Myometrial cell (primary cell): ENCODE measurements around the gene DEXI.

GRCh38 chr16:10940461-10941338, 1.6 kb downstream of the DEXI start:
- RAMPAGE, long total RNA: no peak

DNA sequence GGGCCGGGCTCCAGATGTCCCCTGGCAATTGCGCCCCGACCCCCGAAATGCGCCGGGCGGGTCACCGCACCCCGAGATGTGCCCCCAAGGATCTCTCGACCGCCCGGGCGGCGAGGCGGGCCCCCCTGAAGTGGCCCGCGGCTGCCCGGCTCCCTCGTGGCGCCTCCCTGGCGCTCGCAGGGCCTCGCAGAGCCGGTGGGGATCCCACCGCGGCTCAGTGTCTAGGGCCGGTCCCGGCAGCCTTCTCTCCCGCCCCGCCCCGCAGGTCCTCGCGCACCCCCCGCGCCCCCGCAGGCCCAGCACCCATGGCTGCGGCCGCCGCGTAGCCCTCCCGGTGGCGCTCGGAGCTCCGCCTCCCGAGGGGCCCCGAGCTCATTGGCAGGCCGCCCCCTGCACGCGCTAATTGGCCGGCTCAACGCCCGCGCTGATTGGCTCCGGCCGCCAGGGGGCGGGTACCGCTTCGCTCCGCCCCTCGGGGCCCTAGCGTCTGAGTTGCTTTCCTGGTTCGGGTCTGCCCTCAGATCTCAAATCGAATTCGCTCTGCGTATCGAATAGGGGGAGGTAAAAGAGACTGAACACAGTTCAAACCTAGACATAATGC, at the start of gene DEXI:
Gene DEXI, minus strand, starts transcription at position 343 of the 601 bp plus-strand sequence.
- RAMPAGE, long total RNA: no peak

DNA sequence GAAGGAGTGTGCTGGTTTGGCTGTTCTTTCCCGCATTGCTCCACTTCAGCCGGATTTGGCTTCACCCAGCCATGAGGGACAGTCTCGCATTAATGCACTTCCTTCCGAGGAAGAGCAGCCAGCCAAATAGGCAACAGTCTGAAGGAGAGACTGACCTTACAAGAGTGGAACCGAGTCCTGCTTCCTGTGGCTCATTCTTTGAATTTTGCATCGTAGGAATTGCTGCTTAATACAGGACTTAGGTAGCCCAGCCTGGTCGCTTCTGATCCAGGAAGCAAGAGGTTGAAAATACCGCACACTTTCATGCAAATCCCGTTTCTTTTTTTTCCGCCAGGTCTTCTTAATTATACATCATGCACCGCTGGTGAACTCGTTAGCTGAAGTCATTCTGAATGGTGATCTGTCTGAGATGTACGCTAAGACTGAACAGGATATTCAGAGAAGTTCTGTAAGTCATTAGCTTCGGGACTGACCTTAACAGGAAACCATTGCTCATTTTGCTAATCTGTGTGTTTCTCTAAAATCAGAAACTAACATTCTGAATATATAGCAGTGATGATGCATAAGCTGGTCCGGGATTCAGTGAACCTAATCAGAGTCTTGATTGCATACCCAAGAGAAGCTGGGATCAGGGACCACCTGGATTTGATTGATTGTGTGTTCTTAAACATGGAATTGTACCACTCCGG, 38.3 kb downstream of the CLEC16A start:
- RAMPAGE, long total RNA: no peak

DNA sequence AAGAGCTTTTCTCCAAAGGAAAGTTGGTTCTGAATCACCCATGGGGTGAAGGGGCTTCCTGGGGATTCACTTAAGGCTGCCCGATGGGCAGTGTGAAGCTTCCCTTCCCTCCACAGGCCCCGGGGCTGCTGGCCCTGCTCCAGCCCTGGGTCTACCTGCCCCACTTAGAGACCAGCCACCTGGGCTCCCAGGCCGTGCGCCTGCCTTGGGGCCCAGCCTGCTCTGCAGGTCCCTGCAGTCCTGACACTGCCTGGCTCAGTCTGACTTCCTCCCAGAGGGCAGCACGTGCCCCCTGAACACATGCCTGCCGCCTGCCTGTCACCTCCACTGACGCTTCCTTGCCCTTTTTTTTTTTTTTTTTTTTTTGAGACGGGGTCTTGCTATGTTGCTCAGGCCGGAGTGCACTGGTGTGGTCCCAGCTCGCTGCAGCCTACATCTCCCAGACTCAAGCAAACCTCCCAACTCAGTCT, 72.6 kb downstream of the SOCS1 start:
- RAMPAGE, long total RNA: no peak

- RAMPAGE, long total RNA: no peak
Observed at GRCh38 chr16:11328510-11329014, 16.7 kb upstream of the RMI2 start.

GRCh38 chr16:11556271-11556593, 29.2 kb upstream of the ENSG00000188897 start:
- RAMPAGE, long total RNA: no peak

DNA sequence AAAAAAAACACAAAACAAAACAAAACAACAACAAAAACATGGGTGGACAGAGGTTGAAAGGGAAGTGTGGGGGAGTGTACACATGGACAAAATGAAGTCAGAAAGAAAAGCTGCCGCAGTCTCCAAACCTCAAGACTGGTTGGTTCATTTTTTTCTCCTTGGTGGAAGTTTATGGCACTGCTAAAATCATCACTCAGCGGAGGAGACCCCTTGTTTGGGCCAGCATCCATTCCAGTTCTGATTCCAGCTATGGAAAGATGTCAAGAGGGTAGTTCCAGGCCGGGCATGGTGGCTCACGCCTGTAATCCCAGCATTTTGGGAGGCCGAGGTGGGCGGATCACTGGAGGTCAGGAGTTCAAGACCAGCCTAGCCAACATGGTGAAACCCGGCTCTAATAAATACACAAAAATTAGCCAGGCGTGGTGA, 19.3 kb downstream of the LITAF start:
- RAMPAGE, long total RNA: no peak

DNA sequence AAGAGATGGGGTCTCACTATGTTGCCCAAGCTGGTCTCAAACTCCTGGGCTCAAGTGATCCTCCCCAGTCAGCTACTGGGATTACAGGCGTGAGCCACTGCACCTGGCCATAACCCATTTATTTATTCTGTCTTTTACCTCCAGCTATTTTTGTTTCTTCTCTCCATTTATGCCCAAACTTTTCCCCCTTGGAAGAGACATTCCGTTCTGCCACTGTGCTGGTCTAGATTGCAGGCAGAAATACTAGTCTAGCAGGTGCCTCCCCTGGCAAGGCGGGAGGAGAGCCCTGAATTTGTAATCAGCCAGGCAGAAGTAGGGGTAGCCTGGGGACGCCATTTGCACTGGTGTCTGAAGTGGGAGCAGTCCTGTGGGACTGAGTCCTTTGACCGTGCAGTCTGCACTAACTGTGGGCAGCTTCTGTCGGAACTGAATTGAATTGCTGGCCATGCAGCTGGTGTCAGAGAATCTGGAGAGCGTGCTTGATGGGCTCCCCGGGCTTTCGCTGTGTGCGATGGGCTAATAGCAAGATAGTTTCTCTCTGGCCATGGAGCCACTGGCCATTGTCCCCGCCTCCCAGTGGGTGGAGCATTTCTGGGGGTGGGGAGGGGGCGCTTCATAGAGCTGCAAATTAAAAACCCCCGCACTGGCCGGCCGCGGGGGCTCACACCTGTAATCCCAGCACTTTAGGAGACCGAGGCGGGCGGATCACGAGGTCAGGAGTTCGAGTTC, 31.5 kb upstream of the LITAF start:
- RAMPAGE, long total RNA: no peak

- RAMPAGE, long total RNA: no peak
Observed at GRCh38 chr16:11629021-11629942, 39.0 kb upstream of the SNN start.

GRCh38 chr16:11676458-11677102, 8.3 kb downstream of the SNN start:
- RAMPAGE, long total RNA: no peak

DNA sequence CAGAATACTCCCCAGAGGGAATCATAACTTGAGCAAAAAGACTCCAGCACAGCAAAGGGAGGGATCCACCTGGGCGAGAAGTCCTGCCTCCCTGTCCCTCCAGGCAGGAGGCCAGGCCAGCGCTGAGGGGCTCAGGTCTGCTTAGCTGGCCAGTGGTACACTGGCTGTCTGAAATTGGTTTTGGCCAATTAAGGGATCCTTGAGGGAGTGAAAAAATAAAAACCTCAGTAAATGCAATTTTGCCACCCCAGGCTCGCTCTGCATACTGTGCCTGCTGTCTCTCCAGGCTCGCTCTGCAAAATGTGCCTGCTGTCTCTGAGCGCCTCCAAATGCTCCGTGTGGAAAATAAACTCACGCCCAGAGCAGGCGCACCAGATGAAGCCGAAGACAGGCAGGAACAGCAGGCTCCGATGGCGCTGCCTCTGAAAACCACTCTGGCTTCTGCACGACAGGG, 28.9 kb downstream of the SNN start:
- RAMPAGE, long total RNA: no peak

- RAMPAGE, long total RNA: no peak
Observed at GRCh38 chr16:11710054-11710520, 32.6 kb downstream of the TXNDC11 start.

- RAMPAGE, long total RNA: no peak
Observed at GRCh38 chr16:11719498-11720315, 22.9 kb downstream of the TXNDC11 start.

- RAMPAGE, long total RNA: no peak
Observed at GRCh38 chr16:11781598-11782043, 15.4 kb downstream of the ZC3H7A start.

GRCh38 chr16:11793482-11794265, 3.4 kb downstream of the ZC3H7A start:
- RAMPAGE, long total RNA: no peak

DNA sequence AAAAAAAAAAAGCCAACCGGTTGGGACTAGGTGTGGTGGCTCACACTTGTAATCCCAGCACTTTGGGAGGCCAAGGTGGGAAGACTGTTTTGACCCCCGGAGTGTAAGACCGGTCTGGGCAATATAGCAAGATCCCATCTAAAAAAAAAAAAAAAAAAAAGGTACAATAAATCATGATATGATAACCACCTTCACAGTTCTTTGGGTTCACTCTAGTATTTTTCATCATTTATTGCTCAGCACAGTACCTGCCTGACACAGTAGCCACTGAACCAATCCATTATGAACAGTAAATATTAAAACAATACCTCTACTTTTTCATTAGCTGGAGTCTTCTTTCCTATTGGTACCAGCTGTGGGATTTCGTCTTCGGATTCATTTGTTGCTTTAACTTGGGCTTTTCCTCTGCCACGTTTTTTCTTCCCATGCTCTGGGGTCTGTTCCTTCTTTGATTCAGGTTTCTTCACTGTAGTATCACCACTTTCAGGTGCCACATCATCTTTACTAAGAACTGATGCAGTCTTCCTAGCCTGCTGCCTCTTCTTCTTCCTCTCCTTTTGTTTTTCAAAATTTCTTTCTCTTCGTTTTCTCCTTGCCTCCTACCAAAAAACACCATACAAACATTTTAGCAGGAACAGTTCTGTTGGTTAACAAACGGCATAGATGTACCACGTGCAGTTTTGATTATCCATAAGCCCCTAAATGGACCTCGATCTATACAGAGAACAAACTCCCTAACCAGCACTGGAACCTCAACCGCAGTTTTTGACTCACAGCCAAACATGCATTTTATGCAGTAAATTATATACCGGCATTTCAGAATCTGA, 11.7 kb downstream of the RSL1D1 start:
- RAMPAGE, long total RNA: no peak

DNA sequence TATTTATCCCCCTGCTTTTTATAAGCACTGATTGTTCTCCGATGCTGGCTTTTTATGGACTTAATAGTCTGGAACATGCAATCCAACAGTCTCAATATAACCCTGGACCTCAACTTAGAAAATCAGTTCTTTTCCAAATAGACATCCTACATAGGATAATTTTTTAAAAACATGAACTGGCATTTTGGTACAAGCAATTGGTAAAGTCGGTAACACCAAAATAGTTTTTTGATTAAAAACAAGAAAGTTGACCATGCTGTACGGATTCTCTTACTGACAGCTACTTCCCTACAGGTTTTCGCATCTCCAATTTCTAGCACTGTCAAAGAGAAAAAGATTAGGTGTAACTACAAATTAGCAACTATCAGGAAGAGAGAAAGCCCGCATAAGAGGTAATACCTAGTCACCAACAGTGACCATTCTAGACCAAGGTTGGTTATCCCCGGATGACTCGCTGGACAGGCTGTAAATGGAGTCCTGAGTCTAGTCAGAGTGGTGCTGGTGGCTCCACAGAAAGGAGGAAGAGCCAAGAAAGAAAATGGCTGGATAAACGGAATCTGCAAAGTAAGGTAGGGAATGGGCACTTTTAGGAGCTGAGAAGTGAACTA, 2.5 kb downstream of the GSPT1 start:
- RAMPAGE, long total RNA: no peak

DNA sequence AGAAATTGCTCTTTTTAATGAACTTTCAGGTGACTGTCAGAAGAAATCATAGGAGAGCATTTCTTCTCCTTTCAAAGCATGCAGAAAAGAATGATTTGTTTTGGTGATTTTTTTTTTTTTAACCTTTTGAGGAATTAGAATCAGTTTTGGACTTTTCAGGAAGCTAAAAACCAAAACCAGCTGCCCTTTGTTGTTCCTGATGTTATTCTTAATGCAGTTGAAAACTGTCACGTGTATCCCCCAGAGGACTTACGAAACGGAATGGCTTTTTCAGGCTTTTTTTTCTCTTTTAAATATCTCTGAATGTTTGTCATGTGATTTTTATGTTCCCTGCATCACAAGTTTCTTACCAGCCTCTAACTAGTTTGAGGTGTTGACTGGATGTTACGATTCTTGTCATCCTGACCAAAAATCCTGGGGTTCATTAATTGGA, 34.1 kb downstream of the SNX29 start:
- RAMPAGE, long total RNA: no peak

GRCh38 chr16:12147546-12148607, 171.3 kb downstream of the SNX29 start:
- RAMPAGE, long total RNA: no peak

DNA sequence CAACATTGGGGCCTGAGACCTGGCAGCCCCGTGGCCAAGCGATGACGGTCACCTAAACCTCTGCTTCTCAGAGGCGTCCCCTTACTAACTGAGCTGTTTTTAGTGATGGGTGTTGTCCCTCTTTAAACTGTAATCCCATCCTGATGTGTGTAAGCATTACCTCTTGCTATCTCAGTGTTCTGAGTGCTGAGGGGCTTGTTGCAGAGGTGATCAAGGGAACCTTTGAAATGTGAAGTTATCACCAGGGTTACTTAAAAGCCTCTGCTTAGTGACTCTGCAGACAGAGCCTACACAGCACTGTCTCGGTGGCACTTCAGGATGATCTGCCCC, 370.4 kb downstream of the SNX29 start:
- RAMPAGE, long total RNA: no peak